Measurements from ENCODE around the genes HLX, DISP1 and TLR5.

DNA sequence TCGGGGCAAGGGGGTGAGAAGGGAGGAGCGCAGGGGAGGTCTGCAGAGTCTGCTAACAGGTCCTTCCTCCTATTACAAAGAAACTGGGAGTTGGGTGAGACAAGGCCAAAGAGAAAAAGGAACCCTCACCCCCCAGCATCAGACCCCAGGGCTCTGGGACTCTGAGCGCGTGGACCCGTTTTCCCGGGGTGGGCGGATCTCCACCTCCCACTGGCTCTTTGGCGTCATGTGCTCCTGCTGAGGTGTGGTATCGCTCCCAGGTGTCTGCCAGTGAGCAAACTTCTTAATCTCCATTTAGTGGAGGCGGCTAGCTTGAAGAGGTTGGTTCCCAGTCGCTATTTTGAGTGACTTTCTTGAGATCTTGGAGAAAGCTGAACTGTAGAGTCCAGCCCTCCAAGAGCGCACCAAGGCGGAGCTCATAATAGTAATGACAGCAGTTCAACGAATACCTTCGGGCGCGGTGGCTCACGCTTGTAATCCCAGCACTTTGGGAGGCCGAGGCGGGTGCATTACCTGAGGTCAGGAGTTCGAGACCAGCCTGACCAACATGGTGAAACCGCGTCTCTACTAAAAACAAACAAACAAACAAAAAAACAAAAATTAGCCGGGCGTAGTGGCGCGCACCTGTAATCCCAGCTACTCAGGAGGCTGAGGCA lies 674 bp downstream of the MTARC1 start:
- PRO-cap: no peak
- RAMPAGE, long total RNA, 2 experiments: no peak in any of the 2 experiments

- PRO-cap: no peak
- RAMPAGE, long total RNA, 2 experiments: no peak in any of the 2 experiments
These were observed 41.3 kb downstream of the MTARC1 start for GRCh38 chr1:220827901-220828513.

DNA sequence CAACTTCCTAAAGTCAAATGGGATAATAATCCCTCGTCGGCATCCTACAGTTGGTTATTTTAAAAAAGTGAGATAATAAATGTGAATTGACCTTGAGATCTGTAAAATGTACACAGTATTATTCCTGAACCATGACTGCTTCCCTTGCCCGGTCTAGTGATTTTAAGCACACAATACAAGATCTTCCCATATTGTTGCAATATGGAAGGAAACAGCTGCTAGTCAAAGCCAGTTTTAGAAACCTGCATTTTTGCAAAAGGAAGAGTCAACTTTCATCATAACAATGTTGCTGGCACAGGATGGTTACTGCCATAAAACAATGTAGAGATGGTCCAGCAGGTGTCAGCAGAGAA lies 5.2 kb upstream of the HLX start:
- PRO-cap: no peak
- RAMPAGE, long total RNA, 2 experiments: no peak in any of the 2 experiments

DNA sequence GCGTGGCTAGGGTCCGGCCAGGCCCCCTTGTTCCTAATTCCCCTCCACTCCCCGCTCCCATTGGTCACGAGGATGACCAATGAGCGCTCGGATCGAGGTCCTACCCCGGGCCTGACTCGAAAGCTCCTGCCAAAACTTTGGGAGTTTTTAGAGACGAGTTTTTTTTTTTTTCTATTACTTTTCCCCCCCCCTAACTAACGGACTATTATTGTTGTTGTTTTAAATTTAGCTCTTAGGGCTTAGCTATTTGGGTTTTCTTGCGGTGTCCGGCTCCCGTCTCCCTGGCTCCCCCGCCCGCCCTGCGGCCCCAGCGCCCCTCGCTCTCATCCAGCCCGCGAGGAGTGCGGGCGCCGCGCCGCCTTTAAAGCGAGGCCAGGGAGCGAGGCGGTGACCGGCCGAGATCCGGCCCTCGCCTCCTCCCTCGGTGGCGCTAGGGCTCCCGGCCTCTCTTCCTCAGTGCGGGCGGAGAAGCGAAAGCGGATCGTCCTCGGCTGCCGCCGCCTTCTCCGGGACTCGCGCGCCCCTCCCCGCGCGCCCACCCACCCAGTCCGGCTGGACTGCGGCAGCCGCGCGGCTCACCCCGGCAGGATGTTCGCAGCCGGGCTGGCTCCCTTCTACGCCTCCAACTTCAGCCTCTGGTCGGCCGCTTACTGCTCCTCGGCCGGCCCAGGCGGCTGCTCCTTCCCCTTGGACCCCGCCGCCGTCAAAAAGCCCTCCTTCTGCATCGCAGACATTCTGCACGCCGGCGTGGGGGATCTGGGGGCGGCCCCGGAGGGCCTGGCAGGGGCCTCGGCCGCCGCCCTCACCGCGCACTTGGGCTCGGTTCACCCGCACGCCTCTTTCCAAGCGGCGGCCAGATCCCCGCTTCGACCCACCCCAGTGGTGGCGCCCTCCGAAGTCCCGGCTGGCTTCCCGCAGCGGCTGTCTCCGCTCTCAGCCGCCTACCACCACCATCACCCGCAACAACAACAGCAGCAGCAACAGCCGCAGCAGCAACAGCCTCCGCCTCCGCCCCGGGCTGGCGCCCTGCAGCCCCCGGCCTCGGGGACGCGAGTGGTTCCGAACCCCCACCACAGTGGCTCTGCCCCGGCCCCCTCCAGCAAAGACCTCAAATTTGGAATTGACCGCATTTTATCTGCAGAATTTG lies at the start of gene HLX:
TSS of gene HLX (plus strand) at position 174 of the 1,147 bp plus-strand sequence.
- PRO-cap: bidirectional peak, plus-strand start at position 132 of the sequence, minus-strand start outside the sequence; bidirectional peak, plus-strand start at position 456 of the sequence, minus-strand start at position 325 of the sequence
- RAMPAGE, long total RNA, 2 experiments: start-site peak on the minus strand in 1 of 2 experiments, centred at positions 747 to 838 of the sequence, 8 reads per replicate

DNA sequence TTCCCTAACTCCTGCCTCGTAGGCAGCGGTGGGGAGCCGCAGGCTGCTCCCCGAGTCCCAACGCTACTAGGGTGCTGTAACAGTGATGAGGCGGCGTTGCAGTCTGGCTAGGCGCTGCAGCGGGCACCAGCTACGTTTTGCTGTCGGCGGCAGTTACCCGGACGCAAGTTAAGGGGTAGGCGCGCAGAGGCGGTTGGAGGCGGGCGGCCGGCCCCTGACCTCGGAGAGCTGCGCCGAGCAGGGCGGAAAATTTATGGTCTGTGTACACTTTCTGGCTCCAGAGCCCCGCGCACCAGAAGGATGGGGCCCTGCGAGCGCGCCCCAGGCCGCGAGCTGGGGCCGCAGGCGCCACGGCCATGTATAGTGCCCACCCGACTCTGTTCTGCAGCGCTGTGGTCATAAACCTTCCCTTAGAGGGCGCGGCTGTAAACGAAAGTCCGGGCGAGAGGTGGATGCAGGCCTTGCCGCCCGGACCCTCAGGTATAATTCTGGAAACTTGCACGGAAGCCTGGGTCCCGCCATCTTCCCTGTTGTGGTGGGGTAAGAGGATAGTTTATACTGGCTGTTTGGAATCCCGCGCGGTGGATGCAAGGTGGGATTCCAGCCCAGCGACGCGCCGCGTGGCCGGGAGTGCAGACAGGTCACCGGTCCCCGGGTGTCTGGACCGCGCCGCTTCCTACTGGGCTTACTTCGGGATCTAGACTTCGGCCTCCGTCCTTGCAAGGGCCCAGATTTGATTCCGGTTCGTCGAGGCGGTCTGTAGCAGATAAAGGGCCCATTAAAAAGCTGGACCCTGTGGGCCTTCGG lies 15.0 kb downstream of the HLX start:
- PRO-cap: no peak
- RAMPAGE, long total RNA, 2 experiments: no peak in any of the 2 experiments

DNA sequence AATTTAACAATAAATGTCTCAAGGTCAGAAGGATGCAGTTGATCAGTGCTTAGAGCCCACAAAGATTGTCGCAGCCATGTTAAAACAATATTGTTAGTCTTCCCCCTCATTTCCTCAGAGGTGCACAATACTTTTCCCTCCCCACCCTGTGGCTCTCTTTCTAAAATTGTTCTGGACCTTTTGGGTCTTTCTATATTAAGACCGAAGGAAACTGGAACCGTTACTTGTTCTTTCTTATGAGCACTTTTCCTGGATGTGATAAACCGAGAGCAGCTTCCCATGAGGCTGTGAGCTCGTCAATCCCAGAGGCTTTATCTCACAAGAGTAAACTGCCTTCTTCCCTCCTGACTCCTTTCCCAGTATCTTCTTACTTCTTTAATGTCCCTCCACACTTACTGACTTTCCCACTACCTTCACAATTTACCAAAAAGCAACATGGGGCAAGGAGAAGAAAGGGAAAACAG lies 333.8 kb downstream of the HLX start:
- PRO-cap: no peak
- RAMPAGE, long total RNA, 2 experiments: no peak in any of the 2 experiments

DNA sequence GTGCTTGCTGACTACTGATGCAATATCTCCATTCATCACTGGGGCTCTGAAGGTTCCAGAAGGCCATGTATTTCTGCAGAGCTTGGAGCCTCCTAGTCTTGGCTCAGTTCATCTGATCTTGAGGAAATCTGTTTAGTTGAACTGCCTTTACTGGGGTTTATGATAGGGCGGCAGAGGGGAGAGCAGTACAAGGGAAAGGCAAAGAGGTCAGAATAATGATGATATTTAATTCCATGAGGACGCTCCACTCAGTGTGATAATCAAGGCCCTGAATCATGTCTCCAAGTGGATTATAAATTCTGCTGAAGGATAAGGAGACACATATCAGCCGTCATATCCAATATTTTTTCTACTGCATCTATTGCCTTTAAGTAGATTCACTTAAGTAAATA lies 394.5 kb downstream of the HLX start:
- PRO-cap: no peak
- RAMPAGE, long total RNA, 2 experiments: no peak in any of the 2 experiments

DNA sequence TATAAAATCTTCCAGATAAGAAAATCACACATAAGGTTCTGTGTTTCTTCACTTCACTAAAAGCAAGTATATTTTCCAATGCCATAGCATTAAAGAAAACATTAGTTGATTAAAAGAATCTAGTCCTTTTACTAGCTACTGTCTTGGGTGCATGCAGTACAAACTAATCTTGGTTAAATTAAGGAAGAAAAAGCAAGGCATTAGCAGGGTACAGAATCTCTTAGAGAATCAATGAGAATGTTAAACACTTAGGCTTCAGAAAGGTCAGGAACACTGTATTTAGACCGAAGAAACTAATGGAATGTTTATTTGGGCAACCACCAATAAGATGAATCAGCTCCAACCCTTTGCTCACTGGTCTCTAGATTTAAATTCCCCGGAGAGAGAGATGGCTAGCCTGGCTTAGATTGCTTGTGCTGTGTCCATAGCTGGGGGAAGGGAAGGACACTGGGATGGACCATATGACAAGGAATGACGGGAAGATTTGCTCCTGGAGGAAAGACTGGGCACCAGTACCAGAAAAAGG lies 426.7 kb downstream of the DUSP10 start:
- PRO-cap: no peak
- RAMPAGE, long total RNA, 2 experiments: no peak in any of the 2 experiments

DNA sequence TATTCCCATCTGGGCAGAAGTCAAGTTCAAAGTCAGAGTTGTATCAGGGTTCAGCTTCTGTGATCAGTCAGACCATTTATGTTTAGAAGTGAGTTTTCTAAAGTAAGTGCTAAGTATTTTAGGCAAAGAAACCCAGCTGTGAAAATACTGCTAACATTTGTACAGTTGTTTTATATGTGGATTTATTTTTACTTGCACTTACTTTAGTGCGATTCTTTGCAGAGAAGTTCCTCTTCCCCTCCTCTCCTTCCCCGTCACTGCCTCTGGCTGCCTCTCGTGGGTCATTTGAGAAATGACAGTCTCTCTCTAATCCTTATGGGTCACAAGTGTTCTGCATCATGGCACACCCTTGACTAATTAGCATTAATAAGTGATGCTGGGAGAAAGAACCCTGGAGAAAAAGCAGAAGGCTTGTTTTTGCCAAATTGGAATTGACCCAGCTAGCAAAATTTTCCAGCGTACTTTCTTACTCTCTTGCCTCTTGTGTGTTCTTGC lies 301.3 kb downstream of the DUSP10 start:
- PRO-cap: no peak
- RAMPAGE, long total RNA, 2 experiments: no peak in any of the 2 experiments

- PRO-cap: no peak
- RAMPAGE, long total RNA, 2 experiments: no peak in any of the 2 experiments
These were observed 24.6 kb downstream of the DUSP10 start for GRCh38 chr1:221717131-221717780.

DNA sequence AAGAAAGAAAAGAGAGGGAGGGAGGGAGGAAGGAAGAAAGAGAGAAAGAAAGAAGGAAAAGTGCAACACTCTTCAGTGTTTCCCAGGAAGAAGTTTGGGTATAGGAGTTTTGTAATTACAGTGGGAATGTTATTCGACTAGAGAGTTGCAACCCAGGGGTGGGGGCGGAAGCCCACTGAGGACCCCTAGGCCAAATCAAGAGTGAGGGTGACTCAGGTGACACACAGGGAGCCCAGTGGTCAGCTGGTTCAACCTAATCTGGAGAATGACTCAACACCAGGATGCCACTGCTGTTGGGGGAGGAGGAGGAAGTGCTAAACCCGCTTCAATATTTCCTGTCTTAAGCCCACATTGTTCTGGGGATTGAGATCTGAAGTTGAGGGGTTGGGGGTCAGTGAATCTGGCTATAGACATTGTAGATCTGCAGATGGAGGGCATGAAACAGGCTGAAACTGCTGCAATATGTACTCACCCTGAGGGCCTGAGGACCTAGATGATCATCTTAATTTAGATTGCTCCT lies 84.9 kb upstream of the DUSP10 start:
- PRO-cap: no peak
- RAMPAGE, long total RNA, 2 experiments: no peak in any of the 2 experiments

GRCh38 chr1:221840552-221841039 lies 98.7 kb upstream of the DUSP10 start:
- PRO-cap: no peak
- RAMPAGE, long total RNA, 2 experiments: no peak in any of the 2 experiments

- PRO-cap: no peak
- RAMPAGE, long total RNA, 2 experiments: no peak in any of the 2 experiments
These were observed 195.7 kb upstream of the DUSP10 start for GRCh38 chr1:221937611-221937996.

GRCh38 chr1:222043313-222043913 lies 301.5 kb upstream of the DUSP10 start:
- PRO-cap: no peak
- RAMPAGE, long total RNA, 2 experiments: no peak in any of the 2 experiments

- PRO-cap: no peak
- RAMPAGE, long total RNA, 2 experiments: no peak in any of the 2 experiments
These were observed 1.1 kb downstream of the AIDA start for GRCh38 chr1:222711132-222711668.

- PRO-cap: bidirectional peak, plus-strand start at chr1:222815058, minus-strand start at chr1:222814942
- RAMPAGE, long total RNA, 2 experiments: start-site peak on the plus strand in 1 of 2 experiments, at chr1:222815069-222815133 at its widest, 96 reads per replicate
These were observed at the start of gene DISP1 for GRCh38 chr1:222814287-222815645. Gene DISP1, plus strand, starts transcription at chr1:222815039.

DNA sequence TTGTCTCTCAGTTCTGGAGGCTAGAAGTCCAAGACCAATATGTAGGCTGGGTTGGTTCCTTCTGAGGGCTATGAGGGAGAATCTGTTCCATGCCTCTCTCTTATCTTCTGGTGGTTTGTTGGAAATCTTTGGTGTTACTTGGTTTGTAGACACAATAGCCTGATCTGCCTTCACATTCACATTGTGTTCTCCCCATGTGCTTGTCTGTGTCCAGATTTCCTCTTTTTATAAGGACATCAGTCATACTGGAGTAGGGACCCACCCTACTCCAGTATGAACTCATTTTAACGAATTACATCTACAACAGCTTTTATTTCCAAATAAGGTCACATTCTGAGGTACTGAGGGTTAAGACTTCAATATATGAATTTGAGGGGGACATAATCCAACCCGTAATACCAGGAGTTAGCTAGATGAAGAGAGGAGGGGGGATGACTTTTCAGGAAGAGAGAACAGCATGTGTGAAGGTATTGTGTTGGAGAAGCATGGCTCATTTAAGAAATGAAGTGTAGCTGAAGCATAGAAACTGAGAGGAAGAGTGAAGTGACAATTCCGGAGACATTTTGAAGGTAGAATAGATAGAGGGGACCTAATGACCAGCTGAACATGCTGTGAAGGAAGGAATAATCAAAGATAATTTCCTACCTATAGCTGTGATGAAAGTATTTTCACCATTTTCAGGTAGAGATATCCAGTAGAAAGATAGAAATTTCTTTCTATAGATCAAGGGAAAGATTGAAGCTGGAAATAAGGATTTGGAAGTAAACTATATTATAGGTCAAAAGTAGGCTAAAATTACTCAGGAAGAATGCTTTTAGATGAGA lies 76.1 kb downstream of the DISP1 start:
- PRO-cap: no peak
- RAMPAGE, long total RNA, 2 experiments: no peak in any of the 2 experiments

DNA sequence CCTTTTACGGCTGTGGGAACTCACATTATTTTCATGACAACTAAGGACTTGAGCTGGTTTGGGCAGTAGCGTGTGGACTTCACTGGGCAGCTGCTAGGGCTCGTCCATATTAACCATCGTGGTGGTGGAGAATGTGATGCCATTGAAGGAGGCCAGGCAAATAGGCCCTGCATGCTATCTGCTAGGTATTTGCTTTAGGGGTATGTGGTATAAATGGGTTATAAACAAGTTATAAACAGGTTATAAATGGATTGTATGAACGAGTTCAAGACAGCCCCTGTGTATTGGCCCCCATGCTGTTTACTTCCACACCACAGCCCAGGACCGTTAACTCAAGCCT lies 50.9 kb downstream of the TLR5 start:
- PRO-cap: no peak
- RAMPAGE, long total RNA, 2 experiments: no peak in any of the 2 experiments

DNA sequence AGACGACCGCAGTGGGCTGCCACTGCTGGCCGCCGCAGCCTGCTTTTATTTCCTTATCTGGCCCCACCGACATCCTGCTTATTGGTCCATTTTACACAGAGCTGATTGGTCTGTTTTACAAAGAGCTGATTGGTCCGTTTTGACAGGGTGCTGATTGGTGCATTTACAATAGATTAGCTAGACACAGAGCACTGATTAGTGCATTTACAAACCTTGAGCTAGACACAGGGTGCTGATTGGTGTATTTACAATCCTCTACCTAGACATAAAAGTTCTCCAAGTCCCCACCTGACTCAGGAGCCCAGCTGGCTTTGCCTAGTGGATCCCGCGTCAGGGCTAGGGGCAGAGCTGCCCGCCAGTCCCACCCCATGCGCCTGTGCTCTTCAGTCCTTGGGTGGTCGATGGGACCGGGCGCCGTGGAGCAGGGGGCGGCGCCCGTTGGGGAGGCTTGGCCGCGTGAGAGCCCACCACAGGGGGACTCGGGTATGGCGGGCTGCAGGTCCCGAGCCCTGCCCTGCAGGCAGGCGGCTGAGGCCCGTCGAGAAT lies 26.4 kb downstream of the TLR5 start:
- PRO-cap: no peak
- RAMPAGE, long total RNA, 2 experiments: no peak in any of the 2 experiments

- PRO-cap: bidirectional peak, plus-strand start at chr1:223143375, minus-strand start at chr1:223143221
- RAMPAGE, long total RNA, 2 experiments: start-site peak on the minus strand in 1 of 2 experiments, at chr1:223143220-223143246 at its widest, 72 reads per replicate
These were observed at the start of gene TLR5 for GRCh38 chr1:223142886-223143630. Gene TLR5, minus strand, starts transcription at chr1:223143248.

All from breast epithelium (tissue), 2 donors.